SJCRH30 (cell line): ENCODE measurements around a stretch of chr15.

DNA sequence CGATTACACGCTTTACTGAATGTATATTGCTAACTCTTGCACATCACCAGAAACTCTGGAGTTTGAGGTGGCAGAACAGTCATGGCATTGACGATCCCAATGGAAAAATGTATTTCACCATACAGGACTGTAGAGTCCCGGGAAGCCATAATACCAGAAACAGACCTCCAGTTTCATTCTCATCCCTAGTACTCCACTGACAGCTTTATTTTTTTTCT lies 602 bp upstream of the MAN2C1 start:
- RAMPAGE, long total RNA, result no peak

GRCh38 chr15:75453807-75454230 lies 2.3 kb upstream of the SIN3A start:
- RAMPAGE, long total RNA, result no peak

- RAMPAGE, long total RNA, result no peak
These were observed 36.0 kb downstream of the PTPN9 start for GRCh38 chr15:75542987-75543601.

DNA sequence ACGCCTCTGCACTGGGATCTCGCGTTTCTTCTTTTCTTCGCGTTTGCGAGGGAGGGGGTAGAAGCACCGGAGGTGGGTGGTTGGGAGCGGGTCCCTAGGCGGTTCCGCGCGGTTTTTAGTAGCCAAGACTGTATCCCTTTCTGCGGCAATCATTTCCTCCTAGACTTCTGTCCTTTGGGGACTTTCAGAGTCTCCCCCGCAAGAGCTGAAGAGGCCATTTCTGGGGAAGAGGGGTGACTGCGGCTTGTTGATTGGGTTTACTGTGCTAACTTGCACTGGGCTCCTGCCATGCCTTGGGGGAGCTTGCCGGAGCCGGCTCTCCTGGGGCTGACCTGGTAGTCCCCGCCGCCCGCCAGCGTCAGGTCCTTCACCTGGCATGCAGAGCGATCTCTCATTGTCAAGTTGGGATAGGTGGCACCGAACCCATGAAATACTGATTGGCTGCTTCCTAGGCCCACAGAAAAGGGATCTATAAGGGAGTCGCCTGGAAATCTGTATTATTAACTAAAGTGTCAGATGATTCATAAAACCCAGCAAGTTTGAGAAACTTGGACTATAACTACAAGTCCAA lies 392 bp upstream of the IMP3 start:
- RAMPAGE, long total RNA, result no peak

- RAMPAGE, long total RNA, result no peak
These were observed 1.5 kb upstream of the IMP3 start for GRCh38 chr15:75641537-75641971.

DNA sequence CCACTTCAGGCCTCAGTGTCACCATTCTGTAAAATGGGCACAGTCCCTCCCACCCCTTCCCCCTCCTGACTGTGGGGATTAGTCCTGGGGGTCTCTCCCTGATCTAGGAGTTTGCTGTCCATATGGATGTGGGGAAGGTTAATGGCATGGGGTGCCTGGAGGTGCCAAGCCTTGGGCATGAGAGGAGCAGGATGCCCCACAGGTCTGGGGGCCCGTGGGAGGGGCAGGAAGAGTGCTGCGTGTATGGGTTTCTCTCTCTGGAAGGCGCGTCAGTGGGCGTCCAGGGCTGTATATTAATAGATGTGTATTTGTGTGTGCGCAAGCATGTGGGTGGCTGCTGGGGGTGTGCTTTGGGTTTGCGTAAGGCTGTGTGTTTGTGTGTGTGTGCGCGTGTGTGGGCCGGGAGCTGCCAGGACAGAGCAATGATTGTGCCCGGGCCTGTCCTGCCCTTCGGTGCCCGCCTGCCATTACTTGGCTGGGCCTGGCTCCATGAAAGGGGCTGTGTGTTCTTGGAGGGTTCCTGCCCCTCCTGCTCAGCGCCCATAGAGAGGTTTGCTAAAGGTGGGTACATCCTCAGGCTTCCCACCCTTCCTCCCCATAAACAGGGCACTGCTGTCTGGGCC lies 16.4 kb downstream of the CSPG4 start:
- RAMPAGE, long total RNA, result no peak

GRCh38 chr15:75731631-75732265 lies 7.9 kb downstream of the ODF3L1 start:
- RAMPAGE, long total RNA, result no peak

- RAMPAGE, long total RNA, result no peak
These were observed 13.6 kb downstream of the ODF3L1 start for GRCh38 chr15:75737526-75737828.

- RAMPAGE, long total RNA, result no peak
These were observed 16.3 kb upstream of the FBXO22 start for GRCh38 chr15:75887096-75888012.

- RAMPAGE, long total RNA, result no peak
These were observed 90.6 kb downstream of the TMEM266 start for GRCh38 chr15:76150255-76150882.

- RAMPAGE, long total RNA, result no peak
These were observed 95.6 kb downstream of the ETFA start for GRCh38 chr15:76215555-76216180.

DNA sequence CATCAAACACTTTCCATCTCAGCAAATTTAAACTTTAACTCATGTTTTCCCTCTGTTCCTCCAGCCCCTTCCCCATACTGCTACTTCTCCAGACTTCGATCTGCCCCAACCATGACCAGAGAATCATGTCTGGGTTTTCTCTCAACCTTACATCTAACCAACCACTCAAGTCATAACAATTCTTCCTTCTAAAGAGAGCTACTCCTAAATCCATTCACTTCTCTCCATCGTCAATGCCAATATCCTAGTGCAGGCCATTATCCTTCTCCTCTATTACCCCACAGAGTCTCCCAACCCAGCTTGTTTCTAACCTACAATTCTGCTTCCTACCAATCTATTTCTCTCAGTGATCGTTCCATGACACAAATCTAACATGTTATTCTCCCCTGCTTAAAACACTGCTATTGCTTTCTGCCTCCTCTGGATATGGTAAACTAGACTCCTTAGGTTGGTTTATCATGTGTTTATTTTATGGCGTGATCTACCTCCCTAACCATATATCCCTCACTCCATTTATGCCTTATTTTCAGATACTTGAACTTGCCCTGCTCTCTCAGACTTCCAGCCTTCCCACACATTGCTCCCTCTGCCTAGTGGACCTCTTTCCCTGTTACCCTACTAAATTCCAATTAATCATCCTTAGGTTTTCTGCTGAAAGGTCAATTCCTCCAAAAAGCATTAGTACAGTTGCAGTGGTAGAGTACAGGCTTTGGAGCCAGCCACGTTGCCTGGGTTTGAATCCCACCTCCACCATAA lies 10.8 kb downstream of the ETFA start:
- RAMPAGE, long total RNA, result no peak

DNA sequence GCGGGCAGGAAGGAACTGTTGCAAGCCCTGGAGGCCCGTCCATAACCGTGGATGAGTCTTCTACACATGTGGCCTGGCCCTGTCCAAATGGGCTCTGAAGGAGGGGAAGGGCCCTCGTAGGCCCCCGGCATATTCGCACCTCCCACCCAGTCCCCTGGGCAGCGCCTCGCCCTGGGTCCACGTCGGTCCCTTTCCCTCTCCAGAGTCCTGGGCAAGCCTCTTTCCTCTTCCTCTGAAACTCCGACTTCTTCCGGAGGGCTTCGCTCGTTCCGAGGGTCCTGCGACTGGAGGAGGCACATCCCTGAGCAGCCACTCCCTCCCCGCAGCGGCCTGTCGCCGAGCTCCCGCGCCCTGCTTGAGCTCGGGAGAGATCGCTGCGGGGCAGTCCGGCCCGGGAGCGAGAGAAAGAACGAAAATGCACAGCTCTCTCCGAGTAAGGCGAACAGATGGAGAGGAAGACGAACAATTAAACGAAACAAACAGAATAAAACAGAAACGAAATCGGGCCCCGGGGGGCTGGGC lies 3.2 kb downstream of the ISL2 start:
- RAMPAGE, long total RNA, result no peak

GRCh38 chr15:76466966-76467653 lies 130.5 kb downstream of the ISL2 start:
- RAMPAGE, long total RNA, result no peak

GRCh38 chr15:76490096-76490520 lies 153.5 kb downstream of the ISL2 start:
- RAMPAGE, long total RNA, result no peak

DNA sequence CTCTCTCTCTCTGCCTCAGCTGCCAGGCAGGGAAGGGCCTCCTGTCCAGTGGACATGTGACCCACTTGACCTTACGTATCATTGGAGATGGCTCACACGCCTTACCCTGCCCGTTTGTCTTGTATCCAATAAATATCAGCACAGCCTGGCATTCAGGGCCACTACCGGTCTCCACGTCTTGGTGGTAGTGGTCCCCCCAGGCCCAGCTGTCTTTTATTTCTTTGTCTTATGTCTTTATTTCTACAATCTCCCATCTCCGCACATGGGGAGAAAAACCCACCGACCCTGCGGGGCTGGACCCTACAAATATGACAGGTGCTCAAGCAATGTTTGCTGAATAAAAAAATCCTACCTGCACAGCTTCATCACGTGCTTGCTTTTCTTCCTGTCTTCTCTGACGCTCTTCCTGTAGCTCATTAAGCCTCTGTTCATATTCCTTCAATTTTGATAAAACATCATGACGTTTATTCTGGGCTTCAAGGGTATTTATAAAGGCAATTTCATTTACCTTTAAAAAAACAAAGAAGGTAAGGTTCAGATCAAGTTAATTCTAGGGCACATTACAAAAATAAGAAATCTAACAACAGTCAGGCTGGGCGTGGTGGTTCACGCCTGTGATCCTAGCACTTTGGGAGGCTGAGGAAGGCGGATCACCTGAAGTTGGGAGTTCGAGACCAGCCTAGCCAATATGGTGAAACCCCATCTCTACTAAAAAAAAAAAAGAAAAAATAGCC lies 172.1 kb downstream of the SCAPER start:
- RAMPAGE, long total RNA, result no peak

DNA sequence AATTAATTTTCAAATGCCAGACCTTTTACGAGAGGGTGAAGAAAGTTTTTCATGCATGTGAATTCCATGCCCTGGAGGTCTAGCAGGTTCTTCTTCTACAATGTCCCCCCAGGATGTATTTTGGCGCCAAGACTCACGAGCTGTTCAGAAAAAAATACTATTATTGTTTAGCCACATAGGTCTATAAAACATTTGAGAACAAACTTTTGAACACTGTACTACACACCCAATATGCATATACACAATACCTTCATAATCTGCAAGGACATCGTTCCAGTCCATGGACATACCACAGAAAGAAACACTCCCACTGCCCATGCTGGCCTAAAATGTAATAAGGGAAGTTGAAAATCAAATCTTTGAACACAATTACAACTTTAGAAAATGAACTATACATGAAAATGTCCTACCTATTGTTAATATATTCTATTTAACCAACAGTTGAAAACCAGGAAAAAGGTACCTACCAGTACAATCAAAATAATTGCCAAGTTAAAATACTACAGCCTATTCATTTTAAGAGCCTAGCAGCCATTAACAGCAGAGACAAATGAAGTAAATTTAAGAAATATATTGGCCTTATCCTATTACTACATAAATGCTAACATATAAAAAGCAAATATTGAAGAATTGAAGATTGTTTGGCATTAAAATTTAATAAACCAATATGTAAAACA lies 139.7 kb downstream of the SCAPER start:
- RAMPAGE, long total RNA, result no peak

DNA sequence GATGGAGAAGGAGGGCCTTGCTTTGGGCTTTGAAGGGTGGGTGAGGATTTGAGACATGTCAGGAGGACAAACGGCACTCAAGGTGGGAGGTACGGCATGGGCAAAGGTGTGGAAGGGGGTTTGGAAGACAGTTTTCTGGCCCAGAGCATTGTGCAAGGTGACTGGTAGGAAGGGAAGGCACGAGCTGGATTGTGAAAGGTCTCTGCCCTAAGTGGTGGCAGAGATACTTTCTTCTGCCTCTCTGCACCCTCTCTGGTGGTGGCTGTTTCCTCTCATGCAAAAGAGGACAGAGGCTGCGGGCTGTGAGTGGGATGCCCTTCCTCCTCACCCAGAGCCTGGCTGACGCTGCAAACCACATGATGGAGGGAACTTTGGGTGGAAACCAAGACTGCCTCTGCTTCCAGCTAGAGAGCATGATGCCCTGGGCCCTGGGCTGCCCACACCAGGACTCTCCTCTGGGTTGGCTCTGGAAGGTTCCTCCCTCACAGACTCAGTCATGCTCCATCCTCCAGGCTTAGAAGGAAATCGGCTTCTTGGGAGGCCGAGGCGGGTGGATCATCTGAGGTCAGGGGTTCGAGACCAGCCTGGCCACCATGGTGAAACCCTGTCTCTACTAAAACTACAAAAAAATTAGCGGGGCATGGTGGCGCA lies 8.1 kb downstream of the PSTPIP1 start:
- RAMPAGE, long total RNA, result no peak

- RAMPAGE, long total RNA, result start-site peak on the plus strand at chr15:77030458-77030534, 121 and 17 reads in 2 replicates
These were observed 35.2 kb downstream of the PSTPIP1 start for GRCh38 chr15:77030052-77030634.

DNA sequence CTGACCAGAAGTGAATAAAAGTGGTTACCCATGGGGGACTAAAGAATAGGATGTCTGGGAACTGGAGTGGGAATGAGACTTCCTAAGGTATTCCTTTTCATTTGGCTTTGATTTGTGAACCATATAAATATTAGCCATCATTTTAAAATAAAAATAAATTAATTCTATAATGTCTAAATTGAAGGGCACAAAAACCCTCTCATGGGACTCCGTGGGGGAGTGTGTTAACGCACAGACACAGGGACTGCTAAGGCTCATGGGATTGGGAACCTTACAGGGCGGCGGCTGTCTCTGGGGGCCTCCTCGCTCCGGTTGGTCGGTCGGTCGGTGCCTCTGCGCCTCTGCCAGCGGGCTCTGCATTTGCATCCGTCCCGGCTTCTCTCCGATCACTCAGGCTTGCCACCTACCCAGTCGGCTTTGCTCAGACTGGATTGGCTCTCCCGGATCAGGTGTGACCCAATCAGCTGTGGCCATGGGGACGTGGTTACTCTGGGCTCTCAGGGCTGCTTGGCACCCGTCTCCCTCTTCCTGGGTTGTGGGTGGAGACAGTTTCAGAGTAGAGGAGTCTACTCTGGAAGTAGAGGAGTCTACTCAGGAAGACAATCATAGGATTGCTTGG lies 12.8 kb upstream of the TSPAN3 start:
- RAMPAGE, long total RNA, result no peak